Hair follicular keratinocyte (primary cell): ENCODE measurements around a stretch of chrX.

- RAMPAGE, long total RNA: start-site peak on the minus strand at chrX:63561030-63561075, 18 and 34 reads in 2 replicates
Observed at GRCh38 chrX:63560477-63561433, 209.6 kb upstream of the SPIN4 start.

DNA sequence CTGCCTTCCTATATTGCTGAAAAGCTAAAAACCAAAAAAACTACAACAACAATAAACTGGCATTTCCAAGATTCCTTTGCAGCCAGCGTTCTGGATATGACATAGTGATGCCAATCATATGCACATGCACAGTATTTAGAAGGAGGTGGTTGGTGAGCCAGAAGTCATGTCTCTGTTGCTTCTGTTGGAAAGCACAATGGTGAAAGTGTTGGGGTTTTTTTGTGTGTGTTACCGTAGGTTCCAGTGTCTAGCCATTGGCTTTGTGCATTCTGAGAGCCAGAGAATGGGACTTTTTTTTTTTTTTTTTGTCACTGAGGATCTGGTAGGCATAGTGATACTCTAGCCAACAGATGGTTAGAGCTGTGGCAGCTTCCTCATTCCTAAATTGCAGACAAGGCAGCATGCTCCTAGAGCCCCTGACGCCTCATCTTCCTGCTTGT lies 27.2 kb downstream of the ARHGEF9 start:
- RAMPAGE, long total RNA: no peak

- RAMPAGE, long total RNA: no peak
Observed at GRCh38 chrX:64055112-64055385, 150.5 kb downstream of the AMER1 start.

DNA sequence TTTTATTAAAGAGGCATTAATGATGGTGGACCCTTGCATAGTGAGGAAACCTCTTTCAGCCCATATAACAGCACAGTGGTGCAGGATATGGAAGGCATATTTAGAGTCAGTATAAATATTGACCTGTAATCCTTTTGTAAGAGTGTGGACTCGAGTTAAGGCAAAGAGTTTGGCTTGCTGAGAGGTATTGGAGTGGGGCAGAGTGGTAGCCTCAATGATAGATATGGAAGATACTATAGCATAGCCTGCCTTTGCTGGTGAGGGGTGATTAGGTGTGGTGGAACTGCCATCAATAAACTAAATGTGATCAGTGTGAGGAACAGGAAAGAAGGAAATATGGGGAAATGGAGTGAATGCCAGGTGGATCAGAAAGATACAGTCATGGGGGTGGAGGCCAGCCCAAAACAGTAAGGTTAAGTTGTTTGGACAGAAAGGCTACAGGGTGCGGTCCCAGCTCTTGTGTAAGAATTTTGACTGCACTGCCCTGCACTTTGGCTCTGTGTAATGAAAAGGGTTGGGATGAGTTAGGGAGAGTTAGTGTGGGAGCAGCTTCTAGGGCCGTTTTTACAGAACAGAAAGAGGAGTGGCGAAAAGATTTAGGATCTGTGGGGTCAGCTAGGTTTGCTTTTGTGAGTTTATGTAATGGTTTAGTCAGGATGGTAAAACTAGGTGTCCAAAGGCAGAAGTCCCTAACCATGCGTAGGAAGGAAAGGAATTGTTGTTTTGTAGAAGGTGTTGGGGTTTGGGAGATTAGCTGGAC lies 96.5 kb downstream of the ZC3H12B start:
- RAMPAGE, long total RNA: no peak

DNA sequence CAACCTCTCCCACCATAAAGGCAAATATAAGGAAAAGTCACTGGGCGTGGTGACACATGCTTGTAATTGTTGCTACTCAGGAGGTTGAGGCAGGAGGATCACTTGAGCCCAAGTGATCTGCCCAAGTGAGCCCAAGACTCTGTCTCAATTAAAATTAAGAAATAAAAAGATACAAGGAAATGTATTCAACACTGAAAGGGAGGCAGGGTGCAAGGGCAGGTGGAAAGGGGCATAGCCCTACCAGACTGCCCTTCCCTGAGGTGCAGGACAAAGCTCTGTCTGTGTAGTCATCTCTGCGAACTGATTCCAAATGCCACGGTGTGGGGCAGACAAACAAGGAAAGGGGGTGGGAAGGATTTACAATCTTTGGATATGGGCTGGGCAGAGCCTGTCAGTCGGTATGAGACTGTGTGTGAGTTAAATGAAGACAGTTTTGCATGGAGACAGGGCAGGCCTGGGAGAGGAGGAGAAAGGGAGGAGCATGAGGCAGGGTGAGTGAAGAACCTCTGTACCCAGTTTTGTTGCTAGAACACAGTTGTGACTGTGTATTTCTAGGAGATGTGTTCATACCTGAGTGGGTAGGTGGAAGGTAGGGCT lies 59.6 kb upstream of the MSN start:
- RAMPAGE, long total RNA: no peak

DNA sequence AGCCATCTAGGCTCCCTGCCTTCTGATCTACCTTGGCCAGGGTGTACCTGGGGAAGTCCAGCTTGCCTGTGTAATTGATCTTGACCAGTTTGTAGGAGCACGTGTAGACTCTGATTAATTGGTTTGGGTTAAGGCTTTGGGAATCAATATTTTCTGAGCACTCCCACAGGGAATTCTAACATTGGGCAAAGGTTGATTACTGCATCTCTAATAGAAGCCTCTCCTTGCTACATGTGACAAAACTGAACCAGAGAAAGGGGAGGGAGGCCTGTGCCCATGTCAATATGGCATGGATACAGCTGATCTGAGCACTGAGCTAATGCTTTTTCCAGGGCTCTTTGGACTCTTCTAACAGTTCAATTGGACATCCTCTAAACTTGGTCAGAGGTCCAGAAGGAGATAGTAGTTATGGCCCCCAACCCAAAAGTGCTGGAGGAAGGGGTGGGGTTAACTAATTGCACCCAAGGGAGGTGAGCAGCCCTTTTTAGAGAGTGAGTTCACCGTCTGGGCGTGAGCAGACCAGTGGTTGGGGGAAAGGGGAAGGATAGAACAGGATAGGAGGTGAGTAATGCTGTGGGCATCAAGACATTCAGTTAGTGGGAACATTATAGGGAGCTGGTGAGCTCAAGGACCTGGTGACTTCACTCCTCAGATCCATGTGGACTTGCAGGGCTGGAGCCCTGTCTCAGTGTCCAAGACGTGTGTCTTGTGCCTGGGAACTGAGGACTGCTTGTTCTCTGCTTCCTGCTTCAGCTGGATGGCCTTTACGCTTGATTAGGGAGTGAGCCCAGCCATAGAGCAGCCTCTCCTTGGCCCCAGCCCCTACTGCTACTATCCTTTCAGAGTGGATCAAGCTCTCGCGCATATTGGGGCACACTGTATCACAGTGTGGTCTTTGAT lies 22.8 kb downstream of the MSN start:
- RAMPAGE, long total RNA: no peak

DNA sequence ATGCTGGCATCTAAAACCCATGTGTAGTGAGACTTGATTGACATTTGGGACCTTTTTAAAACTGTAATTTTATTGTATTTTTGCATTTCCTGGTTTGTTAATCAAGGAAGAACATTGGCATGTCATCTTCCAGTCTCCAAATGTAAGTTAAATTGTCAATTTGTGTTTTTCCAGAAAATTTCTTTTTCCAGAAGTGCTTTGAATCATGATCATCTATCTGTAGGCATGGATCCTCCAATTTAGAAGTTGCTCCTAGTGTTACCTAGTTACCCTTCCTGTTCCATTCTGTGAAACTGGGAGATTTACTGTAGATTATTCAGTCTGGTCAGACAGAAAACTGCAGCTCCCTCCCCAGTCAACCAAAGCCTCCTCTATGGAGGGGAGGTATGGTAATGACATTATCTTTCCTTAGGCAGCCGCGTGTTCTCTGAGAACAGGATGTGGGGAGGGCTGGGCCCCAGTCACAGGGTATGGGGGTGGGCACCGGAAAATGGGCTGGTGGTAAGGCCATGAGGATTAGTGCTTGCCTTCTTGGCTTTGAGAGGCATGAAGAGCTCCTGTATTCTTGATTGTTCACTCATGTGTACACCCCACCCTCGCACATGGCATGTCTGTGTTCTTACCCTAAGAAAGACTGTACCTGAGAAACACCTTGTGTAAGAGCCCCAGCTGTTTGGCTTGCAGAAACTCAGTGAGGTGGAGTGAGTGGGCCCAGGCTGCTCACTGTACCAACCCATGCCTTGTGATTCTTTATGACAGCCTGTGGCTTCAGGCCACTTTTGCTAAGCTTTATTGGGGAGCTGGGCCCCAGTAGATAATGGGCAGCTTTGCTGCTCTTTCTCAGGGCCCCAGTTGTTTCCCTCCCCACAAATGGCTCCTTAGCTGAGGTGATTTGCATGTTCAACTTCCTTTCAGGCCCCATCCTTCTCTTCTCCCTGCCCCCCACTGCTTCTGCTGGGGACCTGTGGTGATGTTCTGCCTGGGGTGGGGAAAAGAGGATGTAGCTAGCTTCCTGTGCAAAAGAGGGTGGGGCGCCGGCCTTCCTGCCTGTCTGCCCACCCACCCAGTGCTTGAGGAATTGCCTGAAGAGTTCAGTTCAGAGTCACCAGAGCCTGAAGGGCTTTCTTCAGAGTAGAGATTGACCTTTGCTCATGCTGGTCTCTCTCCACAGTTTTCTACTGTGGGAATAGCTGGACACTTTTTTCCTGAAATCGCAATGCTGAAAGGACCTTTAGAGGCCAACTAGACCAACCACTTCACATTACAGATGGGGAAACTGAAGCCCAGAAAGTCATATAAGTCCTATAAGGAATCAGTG lies 30.6 kb downstream of the MSN start:
- RAMPAGE, long total RNA: no peak

- RAMPAGE, long total RNA: no peak
Observed at GRCh38 chrX:66005050-66006291, 34.4 kb downstream of the VSIG4 start.

DNA sequence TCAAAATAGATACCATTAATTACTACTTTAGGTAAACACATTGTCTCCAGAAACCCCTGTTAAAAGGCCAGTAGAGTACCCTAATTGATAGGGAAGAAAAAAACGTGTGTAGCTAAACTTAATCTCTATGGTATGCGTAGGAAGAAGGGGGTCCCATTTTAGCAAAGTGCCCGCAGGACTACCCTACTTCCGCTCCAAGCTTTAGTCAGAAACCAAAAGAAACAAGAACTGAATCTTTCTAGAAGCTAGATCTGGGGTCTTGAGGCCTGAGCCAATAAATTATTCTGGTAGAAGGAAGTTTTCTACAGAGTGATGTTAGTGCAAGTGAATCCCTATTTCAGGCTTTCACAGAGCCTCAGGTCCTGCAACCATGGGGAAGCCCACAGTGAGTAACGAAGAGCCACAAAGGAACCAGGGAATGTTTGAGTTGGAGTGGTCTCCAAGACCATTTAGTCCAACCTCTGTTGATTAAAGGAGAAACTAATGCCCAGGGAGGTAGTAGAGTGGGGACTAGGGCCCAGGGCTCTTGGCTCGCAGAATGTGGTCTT lies 26.3 kb downstream of the VSIG4 start:
- RAMPAGE, long total RNA: no peak

GRCh38 chrX:67544716-67545892 lies 1.3 kb downstream of the AR start:
- RAMPAGE, long total RNA: no peak

- RAMPAGE, long total RNA: no peak
Observed at GRCh38 chrX:68249373-68250021, 183.8 kb downstream of the OPHN1 start.

DNA sequence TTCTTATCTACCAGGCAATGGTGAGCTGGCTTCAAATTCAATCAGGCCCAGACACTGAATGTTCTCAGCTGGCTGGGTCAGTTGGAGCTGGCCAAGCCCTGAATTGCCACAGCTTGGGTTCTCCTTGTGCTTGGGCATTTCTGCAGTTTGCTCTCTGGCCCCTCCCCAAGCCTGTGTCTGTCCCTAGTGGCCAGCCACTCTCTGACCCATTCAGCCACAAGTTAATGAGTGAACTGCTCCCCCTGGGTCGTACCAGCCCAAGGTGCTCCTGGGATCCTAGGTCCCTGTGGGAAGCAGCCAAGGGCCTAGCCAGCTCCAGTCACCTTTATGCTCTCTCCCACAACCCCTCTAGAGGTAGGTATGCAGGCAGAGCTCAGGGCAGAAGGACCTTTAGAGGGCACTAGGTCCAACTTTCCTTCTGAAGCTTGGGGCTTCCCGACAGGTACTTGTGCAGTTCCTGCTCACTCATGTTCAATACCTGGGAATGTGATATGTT lies 51.5 kb downstream of the STARD8 start:
- RAMPAGE, long total RNA: no peak

- RAMPAGE, long total RNA: no peak
Observed at GRCh38 chrX:68831958-68832860, 3.4 kb downstream of the EFNB1 start.

DNA sequence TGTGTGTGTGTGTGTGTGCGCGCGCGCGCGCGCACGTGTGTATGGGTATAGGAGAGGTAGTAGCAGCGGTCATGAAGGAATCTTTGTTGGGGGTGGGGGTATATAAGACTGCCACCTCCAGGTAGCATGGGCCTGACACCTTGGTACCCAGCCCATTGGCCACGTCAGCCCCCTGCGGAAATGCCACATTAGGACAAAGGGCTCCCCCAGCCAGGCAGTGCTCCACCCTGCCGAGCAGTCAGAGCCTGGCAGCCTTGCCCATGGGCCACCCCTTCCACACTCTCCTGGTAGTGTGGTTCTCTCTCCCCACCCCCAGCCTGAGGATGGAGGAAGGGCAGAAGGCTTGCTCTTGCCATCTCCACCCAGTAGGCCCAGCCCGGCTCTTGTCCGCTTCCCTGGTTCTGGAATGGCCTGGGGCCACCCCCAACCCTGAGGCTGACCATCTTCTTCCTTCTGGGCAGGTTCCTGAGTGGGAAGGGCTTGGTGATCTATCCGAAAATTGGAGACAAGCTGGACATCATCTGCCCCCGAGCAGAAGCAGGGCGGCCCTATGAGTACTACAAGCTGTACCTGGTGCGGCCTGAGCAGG lies 9.4 kb downstream of the EFNB1 start:
- RAMPAGE, long total RNA: no peak

- RAMPAGE, long total RNA: no peak
Observed at GRCh38 chrX:68840938-68841276, 12.1 kb downstream of the EFNB1 start.

- RAMPAGE, long total RNA: no peak
Observed at GRCh38 chrX:68995718-68996744, 167.2 kb downstream of the EFNB1 start.

- RAMPAGE, long total RNA: no peak
Observed at GRCh38 chrX:69126604-69127031, 38.6 kb downstream of the PJA1 start.

DNA sequence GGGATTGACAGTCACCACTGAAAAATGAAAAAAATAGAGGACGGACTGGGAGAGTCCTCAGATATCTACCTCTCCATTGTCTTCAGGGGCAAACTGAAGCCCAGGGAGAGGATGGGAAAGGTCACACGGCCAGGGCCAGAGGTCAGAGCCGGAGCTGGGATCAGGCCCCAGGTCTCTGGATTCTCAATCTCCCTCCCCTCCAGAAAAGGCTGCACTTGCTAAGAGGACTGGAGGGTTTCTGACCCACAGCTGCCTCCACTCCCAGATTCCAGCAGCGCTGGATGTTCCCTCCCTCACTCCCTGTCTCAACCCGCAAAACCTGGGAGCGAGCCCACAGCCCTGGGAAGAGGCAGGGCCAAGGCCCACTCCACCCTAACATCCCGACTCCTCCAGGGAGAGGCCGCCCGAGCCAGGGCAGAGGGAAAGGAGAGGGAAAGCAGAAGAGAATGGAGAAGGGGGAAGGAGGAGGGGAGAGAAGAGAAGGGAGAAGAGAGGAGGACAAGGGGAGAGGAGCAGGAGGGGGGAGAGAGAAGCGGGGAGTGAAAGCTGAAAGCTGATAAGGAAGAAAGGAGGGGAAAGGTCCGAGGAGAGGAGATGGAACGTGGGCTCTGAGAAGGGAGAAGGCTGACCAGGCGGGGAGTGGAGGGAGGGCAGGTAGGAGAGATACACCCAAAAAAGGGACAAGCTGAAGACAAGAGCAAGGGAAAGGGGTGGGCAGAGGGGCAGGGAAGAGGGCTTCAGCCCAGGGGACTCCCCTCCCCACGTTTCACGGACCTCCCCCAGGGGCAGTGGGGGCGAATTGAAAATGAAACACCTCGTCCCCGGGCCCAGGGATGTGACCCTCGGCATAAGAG lies 120.1 kb upstream of the PJA1 start:
- RAMPAGE, long total RNA: no peak

DNA sequence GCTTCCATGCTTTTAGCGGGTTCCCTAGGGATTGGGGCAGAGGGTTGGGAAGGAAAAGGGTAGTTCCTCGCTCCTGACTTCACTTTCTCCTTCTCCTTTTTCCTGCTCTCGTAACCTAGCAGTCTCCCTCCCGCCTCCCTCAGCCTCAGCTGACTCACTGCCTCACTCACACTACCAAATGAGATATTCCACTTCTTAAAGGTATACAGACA lies 3.1 kb downstream of the NALF2 start:
- RAMPAGE, long total RNA: no peak

DNA sequence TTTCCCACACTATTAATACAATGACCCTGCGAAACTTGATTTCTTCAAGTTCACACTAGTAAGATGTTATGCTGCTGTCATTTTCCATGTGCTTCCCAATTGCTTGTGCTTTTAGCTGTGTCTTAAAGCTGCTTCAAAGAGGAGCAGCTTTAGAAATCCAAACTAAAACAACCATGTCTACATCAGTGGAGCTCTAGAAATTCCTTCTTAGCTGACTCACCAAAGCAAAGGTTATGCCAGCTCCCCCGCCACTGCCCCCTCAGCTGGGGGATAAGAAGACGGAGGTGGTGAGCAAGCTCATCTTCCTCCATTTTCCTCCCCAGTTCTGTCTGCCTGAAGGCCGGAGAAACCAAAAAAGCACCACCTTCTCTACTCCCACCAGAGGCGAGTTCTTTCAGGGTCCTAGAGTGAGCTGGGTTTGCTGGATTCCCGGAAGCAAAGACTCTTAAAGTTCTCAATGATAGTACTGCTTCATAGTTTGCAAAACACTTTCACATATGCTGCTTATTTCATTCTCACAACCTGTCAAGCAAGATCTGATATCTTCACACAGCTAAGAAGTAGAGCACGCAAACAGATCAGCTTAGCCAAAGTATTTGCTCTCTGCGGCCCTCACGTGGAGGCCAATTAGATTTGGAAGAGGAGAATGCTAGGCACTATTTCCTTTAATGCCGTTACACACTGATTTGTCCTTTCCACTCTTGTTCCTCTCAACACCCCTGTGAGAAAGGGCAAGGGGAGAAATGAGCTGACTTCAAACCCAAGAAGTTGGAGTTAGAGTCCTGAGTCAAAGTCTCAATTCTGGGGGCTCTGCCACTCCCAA lies 8.5 kb upstream of the DGAT2L6 start:
- RAMPAGE, long total RNA: no peak